Thoracic aorta endothelial cell (primary cell): ENCODE measurements around a stretch of chr12.

GRCh38 chr12:124829212-124830259 is 34.1 kb downstream of the SCARB1 start:
- CAGE, long polyA plus RNA: no peak

DNA sequence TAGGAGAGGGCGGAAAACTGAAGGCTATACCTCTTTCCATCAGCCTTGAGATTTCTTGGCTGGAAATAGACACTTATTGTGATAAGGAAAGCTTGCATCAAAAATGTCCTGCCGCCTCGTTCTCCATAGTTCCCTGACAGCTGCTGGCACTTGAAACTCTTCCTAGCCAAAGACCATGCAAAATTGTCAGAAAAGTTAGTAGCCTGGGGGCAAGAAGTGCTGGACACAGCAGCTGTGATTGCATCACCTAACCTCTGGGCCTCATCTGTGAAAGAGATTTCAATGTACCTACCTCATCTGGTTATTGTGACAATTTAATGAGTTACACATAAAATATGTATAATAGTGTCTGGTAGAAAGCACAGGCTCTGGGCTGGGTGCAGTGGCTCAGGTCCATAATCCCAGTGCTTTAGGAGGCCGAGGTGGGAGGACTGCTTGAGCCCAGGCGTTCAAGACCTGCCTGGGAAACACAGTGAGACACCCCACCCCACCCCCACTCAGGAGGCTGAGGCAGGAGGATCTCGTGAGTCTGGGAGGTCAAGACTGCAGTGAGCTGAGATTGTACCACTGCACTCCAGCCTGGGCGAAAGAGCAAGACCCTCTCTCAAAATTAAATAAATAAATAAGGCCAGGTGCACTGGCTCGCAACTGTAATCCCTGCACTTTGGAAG is 9.8 kb upstream of the UBC start:
- CAGE, long polyA plus RNA: no peak

- CAGE, long polyA plus RNA: no peak
These were observed 1.2 kb downstream of the BRI3BP start for GRCh38 chr12:124994521-124995128.

DNA sequence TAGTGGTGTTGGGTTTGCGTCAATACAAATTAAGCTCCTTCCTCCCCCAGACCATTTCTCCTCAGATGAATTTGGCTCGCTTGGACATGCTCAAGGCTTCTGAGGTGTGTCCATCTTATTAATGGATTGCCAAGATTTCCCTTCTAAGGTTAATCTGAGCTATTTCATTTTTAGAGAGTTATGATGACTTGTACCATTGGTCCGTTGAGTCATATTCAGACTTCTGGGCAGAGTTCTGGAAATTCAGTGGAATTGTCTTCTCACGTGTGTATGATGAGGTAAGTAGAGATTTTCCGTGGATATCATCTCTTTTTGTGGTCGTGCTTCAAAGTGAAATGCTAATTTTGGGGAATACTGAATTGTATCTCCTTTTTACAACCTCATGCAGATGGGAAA is 8.5 kb downstream of the AACS start:
- CAGE, long polyA plus RNA: no peak

DNA sequence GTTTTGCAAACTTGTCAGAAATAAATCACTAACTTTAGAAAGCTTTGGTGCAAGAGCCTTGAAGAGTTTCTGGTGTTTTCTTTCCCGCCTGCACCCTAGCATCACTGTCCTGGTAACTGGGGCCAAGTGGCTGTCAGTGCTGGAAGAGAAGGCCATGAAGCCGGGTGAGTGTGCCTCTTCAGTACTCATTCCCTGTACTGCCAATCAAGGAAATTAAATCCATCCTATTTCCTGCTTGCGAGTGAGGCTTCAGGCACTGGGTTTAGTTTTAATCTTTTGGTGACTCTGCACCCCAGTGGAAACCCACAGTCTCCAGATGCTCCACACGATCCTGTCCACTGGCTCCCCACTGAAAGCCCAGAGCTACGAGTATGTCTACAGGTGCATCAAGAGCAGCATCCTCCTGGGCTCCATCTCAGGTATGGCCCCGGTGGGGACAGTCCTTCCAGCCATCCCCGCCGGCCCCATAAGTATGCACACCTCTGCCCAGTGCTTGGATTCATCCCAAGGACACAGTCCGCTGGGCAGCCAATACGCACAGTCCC is 59.4 kb downstream of the AACS start:
- CAGE, long polyA plus RNA: no peak

DNA sequence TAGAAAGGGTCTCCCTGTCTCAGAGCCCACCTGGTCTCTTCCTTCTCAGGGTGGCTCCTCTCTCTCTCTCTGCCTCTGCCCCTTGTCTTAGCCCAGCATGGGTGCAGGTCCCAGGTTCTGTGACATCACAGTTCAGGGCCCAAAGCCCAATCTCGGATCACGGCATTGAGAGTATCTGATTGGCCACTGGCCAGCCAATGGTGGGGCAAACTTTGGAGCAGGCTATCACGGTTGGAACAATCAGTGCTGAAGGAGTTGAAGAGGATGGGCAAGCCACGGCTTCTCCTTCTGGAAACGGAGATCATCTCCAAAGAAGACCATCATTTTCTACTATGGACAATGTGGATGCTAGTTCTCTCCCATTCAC is 1504.0 kb downstream of the TMEM132B start:
- CAGE, long polyA plus RNA: no peak

- CAGE, long polyA plus RNA: no peak
These were observed 1540.3 kb downstream of the TMEM132B start for GRCh38 chr12:126726536-126726849.

- CAGE, long polyA plus RNA: no peak
These were observed 1100.9 kb upstream of the TMEM132C start for GRCh38 chr12:127165893-127166629.

GRCh38 chr12:128111271-128111553 is 155.8 kb upstream of the TMEM132C start:
- CAGE, long polyA plus RNA: no peak

- CAGE, long polyA plus RNA: no peak
These were observed 16.9 kb downstream of the GLT1D1 start for GRCh38 chr12:128870272-128870471.

GRCh38 chr12:129299004-129299473 is 445.8 kb downstream of the GLT1D1 start:
- CAGE, long polyA plus RNA: no peak

DNA sequence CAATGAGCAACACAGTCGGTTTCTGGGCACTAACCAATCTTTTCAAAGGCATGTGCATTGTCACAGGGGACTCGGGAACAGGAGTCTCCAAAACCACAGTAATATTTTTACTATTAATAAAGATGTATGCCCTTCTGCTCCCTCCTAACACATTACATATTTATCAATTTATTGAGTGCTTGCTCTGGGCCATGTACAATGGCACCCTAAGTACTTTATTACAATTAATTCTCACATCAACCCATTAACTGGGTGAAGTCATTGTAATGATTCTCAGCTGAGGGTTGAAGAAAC is 429.8 kb downstream of the TMEM132D start:
- CAGE, long polyA plus RNA: no peak

DNA sequence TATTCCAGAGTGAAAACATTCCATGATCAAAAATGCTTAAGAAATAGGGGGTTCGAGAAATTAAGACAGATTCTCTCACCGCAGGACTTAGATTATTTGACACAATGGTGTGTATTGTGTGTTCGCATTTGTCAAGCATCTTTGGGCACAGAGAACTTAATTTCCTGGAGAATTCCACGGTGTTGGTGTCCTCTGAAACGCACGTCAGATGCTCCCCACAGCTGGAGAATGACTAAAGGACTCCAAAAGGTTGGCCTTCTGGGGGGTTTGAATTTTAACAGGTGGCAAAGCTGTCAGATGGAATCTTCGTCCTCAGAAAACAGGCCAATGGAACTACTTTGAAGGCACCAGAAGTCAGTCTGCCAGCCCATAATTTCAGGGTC is 82.7 kb downstream of the TMEM132D start:
- CAGE, long polyA plus RNA: no peak

- CAGE, long polyA plus RNA: no peak
These were observed 20.2 kb downstream of the STX2 start for GRCh38 chr12:130818460-130819626.

DNA sequence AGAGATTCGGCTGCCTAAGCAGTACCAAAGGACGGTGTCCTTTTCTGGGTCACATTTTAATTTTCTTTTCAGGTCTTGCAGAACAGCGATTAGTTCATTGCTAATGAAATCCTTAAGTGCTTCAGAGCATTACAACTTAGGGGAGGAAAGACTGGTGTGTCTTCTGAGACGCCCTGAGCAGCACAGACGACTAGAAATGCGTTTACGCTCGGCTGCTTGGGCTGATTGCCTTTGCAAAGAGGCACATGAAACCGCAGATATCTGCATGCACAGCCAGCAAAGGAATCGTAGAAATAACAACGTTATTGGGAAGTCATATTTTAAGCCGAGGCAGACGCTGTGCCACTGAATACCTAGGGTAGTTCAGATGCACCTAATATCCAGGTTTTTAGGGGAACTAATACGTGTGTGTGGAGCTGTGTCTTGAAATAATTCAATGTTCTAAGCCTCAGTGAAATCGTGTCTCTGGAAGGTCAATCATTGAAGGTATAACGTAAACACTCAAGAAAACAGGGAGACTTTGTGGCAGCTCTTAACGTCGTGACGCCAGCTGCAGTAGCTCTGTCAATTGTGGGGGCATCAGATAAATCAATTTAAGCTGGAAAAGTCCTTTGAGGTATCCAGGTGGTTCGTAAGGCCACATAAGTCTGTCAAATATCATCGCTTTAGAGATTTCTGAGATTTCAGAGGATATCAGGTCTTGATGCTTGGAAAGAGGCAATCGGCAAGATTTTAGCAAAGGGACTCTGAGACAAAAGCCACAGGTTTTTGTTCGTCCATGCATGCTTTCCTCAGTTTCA is 36.9 kb upstream of the ADGRD1 start:
- CAGE, long polyA plus RNA: no peak

- CAGE, long polyA plus RNA: no peak
These were observed 38.7 kb downstream of the ADGRD1 start for GRCh38 chr12:130992314-130992990.

GRCh38 chr12:131048120-131049016 is 94.7 kb downstream of the ADGRD1 start:
- CAGE, long polyA plus RNA: no peak

DNA sequence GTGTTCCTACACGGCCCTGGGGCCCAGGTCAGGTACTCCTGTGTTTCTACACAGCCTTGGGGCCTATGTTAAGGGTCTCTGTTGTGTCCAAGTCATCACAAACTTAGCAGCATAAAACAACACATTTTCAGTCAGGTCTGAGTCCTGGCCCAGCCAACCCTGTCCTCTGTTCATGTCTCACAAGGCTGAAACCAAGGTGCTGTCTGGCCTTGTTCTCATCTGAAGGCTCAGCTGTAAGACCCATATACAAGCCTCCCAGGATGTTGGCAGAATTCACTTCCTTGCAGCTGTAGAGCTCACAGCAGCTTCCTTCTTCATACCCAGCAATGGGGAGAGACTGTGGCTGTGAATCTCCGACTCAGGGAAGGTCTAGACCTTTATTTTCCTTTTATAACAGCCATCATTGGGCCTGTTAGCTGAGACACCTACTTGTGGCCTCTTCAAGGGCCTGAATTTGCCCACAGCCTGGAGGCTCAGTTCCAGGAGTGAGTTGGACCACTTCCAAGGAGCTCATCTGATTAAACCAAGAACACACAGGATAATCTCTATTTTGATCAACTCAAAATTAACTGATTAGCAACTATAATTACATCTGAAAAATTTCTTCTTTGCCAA is 107.4 kb upstream of the SFSWAP start:
- CAGE, long polyA plus RNA: no peak

GRCh38 chr12:131645535-131645855 is 65.4 kb upstream of the SFSWAP start:
- CAGE, long polyA plus RNA: no peak

DNA sequence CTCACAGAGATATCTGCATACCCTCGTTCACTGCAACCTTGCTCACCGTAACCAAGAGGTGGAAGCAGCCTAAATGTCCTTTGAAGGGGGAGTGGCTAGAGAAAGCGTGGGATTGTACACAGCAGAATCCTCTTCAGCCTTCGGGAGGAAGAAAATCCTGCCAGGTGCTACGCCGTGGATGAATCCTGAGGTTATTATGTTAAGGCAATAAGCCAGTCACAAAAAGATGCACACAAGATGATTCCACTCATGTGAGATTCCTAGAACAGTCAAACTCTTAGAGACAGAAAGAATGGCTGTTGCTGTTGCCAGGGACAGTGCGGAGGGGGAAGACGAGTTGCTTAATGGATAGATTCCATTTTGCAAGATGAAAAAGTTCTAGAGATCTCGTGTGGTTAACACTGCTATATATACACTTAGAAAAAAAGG is 39.6 kb upstream of the SFSWAP start:
- CAGE, long polyA plus RNA: no peak